Placental epithelial cell (primary cell): ENCODE measurements around the genes TMBIM4, CAND1 and NUP107.

GRCh38 chr12:65603350-65604053 lies 220.8 kb upstream of the HMGA2 start:
- CAGE, long polyA plus RNA: no peak

GRCh38 chr12:66169518-66170427 lies at the start of gene TMBIM4:
TSS of gene TMBIM4 (minus strand) at chr12:66169996.
- CAGE, long polyA plus RNA: no peak

- CAGE, long polyA plus RNA: no peak
Observed at GRCh38 chr12:66231183-66232103, 42.4 kb downstream of the IRAK3 start.

GRCh38 chr12:66445144-66445642 lies 142.9 kb downstream of the HELB start:
- CAGE, long polyA plus RNA: no peak

GRCh38 chr12:67269302-67269715 lies at the start of gene CAND1:
TSS of gene CAND1 (plus strand) at chr12:67269358.
- CAGE, long polyA plus RNA: no peak

- CAGE, long polyA plus RNA: no peak
Observed at GRCh38 chr12:67290580-67290916, 21.4 kb downstream of the CAND1 start.

DNA sequence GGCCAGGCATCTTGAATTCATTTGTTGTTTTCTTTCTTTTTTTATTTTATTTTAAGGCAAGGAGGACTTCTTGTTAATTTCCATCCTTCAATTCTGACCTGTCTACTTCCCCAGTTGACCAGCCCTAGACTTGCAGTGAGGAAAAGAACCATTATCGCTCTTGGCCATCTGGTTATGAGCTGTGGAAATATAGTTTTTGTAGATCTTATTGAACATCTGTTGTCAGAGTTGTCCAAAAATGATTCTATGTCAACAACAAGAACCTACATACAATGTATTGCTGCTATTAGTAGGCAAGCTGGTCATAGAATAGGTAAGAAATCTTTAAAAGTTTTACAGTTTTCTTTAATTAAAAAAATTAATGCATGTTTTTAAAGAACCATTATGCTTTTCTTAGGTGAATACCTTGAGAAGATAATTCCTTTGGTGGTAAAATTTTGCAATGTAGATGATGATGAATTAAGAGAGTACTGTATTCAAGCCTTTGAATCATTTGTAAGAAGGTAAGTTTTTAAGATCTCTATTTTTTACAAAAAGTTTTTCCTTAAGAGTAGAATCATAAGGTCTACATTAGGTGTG lies 28.3 kb downstream of the CAND1 start:
- CAGE, long polyA plus RNA: no peak

- CAGE, long polyA plus RNA: no peak
Observed at GRCh38 chr12:67489007-67489358, 159.6 kb upstream of the DYRK2 start.

DNA sequence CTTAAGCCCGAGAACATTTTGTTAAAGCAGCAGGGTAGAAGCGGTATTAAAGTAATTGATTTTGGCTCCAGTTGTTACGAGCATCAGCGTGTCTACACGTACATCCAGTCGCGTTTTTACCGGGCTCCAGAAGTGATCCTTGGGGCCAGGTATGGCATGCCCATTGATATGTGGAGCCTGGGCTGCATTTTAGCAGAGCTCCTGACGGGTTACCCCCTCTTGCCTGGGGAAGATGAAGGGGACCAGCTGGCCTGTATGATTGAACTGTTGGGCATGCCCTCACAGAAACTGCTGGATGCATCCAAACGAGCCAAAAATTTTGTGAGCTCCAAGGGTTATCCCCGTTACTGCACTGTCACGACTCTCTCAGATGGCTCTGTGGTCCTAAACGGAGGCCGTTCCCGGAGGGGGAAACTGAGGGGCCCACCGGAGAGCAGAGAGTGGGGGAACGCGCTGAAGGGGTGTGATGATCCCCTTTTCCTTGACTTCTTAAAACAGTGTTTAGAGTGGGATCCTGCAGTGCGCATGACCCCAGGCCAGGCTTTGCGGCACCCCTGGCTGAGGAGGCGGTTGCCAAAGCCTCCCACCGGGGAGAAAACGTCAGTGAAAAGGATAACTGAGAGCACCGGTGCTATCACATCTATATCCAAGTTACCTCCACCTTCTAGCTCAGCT lies 9.5 kb downstream of the DYRK2 start:
- CAGE, long polyA plus RNA: no peak

GRCh38 chr12:67674317-67675062 lies 25.9 kb downstream of the DYRK2 start:
- CAGE, long polyA plus RNA: no peak

DNA sequence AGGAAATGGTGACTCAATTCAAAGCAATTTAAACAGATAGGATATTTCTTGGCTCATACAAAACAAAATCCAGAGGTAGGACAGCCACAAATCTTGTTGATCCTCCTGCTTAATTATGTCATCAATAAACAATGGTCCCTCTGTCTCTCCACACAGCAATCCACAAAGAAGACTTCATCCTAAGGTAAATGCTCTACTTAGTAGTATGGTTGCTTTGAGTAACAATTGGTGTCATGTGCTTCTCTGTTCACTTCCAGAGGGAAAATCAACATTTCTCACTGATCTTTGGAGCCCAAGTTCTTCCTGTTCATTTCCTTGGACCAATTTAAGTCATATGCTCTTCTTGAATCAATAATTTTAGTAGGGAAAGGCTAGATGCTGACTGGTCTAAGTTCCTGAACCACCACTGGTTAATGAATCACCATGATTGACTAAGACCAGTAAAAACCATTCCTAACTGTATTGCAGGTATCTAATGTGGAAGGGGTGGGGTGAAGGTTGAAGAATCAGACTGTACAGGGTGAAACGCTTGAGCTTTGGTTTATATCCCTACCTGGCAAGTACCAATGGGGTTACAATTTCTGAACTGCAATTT lies 100.0 kb downstream of the DYRK2 start:
- CAGE, long polyA plus RNA: no peak

DNA sequence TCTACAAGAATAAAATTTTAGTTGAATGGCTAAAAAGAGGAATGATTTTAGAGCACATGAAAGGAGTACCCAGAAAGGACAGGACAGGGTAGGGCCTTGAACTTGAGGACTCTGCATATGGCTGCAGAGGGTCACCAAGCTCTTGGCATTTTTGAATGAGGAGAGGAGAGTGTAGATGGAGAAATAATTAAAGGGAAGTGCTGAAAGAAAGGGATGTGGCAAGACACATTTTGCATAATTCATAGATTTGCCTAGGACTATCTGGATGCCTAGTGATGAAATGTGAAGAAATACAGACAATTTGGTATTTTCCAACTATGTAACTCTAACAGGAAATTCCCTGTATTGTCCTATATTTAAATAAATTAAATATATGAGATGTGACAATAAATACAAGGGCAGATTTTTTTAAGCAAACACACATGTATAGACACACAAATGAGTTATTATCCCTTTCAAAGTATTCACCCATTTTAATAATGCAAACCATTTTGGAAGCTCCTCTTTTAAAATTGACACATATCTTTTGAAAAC lies 27.6 kb upstream of the MDM1 start:
- CAGE, long polyA plus RNA: no peak

- CAGE, long polyA plus RNA: no peak
Observed at GRCh38 chr12:68368491-68368869, 36.3 kb upstream of the MDM1 start.

DNA sequence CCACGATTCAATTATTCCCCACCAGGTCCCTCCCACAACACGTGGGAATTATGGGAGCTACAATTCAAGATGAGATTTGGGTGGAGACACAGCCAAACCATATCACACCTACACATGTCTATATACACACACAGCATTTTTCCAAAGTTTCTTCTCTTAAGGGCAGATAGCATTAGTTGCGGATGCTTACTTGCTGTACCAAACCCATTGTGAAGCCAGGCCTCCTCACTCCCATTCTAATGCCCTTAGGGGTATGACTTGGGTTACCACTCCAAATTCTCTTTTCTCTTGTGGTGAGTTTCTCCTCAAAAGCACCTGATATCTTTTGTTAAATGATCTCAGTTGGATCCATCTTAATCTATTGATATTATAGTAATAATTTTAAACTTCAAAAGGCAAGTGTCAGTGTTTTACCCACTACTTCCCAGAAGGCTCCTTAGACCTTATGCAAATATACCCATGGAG lies 104.0 kb upstream of the RAP1B start:
- CAGE, long polyA plus RNA: no peak

- CAGE, long polyA plus RNA: no peak
Observed at GRCh38 chr12:68617243-68617990, 6.7 kb downstream of the RAP1B start.

DNA sequence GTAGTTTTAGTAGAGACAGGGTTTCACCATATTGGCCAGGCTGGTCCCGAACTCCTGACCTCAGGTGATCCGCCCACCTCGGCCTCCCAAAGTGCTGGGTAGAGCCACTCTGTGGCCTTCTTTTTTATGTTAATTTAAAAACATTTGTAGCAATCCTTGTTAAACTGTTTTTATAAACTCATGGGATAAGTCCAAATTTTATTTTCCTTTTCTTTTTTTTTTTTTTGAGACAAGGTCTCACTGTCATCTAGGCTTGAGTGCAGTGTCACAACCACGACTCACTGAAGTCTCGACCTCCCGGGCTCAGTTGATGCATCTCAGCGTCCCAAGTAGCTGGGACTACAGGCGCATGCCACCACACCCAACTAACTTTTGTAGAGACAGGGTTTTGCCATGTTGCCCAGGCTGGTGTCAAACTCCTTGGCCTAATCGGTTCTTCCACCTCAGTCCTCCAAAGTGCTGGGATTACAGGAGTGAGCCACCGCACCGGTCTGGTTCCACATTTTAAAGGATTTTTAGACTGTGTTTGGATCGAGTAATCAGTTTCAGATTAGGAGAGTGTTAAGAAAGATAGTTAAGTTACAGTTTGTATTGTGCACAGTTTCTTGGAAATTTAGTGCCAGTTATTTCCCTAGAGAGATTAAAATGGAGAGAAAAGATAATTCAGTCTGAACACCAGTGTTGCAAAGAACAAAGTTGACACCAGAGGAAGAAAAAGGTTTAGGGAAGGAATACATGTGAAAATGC lies 9.9 kb downstream of the RAP1B start:
- CAGE, long polyA plus RNA: no peak

DNA sequence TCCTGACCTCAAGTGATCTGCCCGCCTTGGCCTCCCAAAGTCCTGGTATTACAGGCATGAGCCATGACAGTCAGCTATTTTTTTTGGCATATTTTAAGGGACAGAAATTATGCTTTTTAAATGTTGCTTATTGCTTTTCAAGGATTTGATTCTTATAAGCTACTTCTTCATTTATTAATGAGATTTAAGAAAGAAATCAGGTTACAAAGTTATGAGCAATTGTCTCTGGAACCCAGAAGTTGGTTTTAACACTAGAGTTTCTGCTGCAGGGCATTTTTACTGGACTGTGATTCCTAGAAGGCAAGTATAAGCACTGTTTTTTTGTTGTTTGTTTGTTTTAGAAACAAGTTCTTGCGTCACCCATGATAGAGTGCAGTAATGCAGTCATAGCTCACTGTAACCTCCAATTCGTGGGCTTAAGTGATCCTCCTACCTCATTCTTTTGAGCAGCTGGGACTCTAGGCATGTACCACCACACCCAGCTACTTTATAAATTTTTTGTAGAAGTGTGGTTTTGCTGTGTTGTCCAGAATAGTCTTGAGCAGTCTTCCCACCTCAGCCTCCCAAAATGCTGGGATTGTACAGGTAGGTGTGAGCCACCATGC lies 25.5 kb downstream of the RAP1B start:
- CAGE, long polyA plus RNA: no peak

DNA sequence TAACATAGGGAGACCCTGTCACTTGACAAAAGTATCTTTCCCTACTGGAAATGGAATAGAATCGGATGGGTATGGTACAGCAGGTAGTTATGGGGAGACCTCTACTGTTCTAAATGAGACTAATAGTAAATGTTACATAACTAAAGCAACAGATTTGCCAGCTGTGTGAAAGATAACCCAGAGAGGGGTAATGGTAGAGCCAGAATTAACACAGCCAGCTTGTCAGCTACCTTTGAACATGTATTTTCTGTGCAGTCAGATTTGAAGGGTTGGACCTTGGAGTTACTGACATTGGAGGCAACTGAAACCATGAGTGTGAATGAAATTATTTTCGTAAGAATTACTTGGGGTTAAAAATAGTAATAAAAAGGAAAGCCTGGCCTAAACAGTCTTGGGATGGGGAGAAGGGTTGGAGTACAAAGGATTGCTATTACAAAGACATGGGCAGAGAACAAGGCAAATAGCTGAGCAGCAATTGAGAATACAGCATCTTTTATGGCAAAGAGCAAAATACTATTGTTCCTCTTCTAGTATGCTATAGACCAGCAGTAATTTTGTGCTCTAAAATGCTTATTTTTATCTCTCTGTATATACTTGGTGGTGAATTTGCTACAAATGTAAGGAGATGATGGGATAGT lies 21.6 kb upstream of the NUP107 start:
- CAGE, long polyA plus RNA: no peak

GRCh38 chr12:68686358-68687158 lies at the start of gene NUP107:
TSS of gene NUP107 (plus strand) at chr12:68686978.
- CAGE, long polyA plus RNA: no peak

DNA sequence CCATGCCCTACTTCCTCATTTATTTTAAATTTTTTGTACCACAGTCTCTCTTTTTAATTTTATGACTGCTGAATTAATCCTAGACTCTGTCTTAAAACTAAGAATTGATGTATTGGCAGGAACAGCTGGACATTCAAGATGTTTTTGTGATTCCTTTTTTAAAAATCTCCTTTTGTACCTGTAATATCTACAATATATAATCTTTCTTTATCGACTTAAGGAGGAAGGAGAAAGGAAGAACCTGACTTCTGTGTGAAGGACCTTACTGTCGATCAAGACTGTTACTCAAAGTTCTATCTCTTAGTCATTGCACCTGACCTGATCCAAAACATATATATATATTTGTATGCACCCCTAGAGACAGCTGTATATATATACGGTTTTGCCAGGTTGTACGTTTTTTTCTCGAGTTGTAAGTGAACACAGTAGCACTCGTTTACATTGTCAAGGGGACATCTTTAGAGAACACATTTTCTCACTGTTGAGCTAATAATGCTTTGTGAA lies 720 bp upstream of the SLC35E3 start:
- CAGE, long polyA plus RNA: no peak